REH cell (cell line): Measurements from ENCODE around the gene BTBD7.

DNA sequence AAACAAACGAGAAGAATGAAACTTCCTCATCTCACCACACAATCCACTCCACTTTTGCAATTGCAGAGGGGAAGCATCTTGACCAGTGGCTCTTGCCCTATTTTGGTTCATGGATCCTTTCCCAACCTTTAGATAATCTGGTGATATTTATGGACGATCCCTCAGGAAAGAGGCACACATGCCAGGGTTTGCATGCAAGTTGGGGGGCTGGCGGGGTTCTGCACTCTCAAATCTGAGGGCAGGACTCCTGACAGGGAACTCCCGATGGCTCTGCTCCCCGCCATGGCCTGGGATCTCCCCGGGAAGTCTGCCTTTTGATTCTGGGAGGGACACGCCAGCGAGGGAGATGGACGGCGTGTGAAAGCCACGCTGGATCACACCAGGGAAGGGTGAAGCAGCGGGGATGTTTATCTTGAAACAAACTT lies 43.7 kb downstream of the LGMN start:
- PRO-cap: no peak

- PRO-cap: no peak
Measured at GRCh38 chr14:92747562-92748346, 673 bp downstream of the LGMN start.

GRCh38 chr14:92793509-92794104 lies 498 bp upstream of the GOLGA5 start:
- PRO-cap: bidirectional peak, plus-strand start at chr14:92794366, minus-strand start at chr14:92794006

DNA sequence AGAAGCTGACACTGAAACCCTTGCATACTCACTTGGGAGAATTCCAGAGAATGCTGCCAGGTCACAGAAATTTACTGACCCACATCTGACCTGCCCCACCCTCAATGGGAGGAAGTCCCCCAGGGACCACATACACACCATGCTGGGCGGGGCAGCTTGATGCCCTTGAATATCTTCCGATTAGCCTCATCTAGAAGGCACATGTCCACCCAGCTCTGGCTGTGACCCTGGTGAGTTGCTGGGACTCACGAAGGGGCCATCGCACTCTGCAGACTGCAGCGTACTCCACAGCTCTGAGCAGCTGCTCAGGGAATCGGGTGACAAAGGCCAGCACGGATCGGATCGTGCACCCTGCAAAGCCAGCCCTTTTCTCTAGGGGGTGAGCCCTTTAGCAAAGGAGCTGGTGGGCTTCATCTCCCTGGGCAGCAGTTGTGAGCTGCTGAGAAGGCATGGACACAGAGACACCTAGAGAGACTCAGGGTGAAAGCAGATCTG lies 83.1 kb downstream of the ITPK1 start:
- PRO-cap: no peak

GRCh38 chr14:93045008-93045756 lies 70.5 kb downstream of the ITPK1 start:
- PRO-cap: no peak

GRCh38 chr14:93055337-93056175 lies 60.2 kb downstream of the ITPK1 start:
- PRO-cap: no peak

DNA sequence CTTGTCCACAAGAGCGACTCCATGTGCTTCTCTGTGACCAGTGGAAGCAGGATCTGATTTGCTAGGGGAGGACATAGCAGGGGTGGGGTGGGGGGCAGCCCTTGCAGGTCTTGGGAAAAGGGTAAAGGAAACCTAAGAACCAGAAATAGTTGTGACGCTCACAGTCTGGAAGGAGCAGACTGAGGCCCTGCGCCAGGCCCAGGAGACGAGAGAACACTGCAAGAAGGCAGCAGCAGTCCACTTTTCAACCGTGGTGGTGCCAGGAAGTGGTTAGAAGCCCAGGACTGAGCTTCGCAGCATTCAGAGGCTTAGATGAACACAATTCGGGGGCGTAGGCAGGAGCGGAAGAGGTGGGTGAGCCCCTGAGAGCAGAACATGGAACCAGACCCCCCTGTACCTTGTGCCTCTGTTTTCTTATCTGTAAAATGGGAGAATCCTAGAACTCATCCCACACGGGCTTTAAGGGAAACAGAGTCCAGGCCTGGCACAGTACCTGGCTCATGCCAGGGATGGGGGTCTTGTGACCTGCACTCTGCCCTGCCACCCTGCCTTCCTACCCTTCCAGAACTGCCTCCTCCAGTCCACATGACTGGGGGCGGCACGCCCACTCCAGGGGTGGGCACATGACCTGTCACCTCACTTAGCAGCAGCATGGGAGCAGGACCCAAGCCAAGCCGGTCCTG lies 33.5 kb downstream of the ITPK1 start:
- PRO-cap: no peak

DNA sequence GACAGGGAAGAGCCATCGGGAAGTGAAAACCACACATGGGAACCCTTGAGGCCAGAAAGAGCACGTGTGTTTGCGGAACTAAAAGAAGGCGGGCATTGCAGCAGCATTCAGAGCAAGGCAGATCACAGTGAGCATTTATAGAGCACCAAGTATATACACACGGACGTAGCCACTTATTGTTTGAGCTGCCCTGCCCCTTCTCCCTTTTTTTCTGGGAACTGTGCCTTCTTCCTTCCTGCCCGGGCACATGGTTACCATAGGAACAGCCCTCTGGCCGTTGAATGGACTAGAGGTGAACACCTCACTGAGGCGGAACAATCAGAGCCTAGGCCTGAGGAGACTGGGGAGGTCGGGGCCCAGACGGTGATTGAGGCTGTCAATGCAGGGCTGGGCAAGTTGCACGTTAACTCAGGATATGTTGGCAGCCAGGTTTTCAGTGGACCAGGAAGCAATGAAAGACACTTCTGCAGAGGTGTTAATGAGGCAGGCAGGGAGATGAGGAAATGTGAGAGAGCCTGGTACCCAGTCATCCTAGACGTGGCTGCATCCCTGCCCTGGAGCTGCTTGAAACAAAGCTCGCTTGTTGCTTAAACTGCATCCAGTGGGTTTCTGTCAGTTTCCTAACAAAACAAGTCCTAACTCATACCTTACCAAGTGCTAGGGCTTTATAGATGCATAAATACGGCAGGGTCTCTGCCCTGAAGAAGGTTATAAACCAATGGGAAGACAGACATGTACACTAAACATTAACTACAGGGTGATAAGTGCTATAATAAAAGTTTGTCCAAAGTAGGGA lies 34.2 kb downstream of the MOAP1 start:
- PRO-cap: no peak

DNA sequence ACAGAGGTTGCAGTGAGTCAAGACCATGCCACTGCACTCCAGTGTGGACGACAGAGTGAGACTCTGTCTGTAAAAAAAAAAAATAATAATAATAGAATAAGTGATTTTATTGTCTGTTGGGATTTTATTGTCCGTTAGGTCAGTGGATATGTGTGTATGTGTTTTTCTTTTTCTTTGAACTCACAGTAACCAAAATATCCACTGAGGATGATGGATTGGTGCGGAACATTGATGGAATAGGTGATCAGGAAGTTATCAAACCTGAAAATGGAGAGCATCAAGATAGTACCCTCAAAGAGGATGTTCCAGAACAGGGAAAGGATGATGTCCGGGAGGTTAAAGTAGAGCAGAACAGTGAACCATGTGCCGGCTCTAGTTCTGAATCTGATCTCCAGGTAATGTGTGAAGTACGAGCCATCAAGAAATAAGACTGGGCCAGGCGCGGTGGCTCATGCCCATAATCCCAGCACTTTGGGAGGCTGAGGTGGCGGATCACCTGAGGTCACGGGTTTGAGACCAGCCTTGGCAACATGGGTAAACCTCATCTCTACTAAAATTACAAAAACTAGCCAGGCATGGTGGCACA lies 11.4 kb downstream of the UBR7 start:
- PRO-cap: no peak

- PRO-cap: no peak
Measured at GRCh38 chr14:93288212-93289152, 44.4 kb downstream of the BTBD7 start.

DNA sequence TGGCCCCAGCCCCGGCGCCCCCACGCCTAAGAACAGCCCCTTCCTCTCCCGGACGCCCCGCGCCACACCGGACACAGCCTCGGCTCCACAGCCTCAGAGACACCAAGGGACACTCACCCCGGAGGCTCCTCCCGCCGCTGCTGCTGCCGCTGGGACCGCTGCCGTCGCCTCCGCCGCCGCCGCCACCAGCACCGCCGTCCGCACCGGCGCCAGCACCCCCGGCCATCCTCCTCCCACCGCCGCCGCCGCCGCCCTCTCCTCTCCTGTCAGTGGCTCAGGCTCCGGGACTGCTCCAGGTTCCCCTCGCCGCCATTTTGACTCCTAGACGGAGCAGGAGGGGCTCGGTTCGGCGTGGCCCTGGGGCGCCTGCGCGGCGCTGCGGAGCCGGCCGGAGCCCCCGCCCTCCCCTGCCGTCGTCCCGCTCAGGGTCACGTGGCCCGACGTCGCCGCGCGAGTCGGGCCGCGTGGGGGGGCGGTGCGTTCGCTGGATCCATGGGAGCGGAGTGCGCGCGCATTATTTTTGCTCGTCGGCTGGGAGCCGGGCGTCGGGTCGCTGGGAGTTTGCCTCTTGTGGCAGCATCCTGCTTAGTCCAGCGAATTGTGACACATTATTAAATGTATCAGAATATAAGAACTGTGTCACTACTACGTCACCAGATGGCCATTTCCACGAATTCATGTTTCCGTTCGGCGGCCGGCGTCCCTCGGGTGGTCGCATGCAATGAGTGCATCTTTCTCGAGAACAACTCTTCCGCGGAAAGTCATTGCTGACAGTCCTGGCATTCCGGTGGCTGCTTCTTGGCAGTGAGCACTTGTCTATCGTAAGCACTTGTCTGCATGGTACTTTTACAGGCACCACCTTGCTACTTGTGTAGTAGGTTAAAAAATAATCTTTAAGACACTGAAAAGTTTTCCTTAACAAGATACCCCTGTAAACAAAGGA lies at the start of gene BTBD7:
BTBD7 (minus strand) TSS at position 334 of the 943 bp plus-strand sequence.
- PRO-cap: bidirectional peak, plus-strand start at position 96 of the sequence, minus-strand start at position 107 of the sequence; bidirectional peak, plus-strand start at position 518 of the sequence, minus-strand start at position 316 of the sequence

DNA sequence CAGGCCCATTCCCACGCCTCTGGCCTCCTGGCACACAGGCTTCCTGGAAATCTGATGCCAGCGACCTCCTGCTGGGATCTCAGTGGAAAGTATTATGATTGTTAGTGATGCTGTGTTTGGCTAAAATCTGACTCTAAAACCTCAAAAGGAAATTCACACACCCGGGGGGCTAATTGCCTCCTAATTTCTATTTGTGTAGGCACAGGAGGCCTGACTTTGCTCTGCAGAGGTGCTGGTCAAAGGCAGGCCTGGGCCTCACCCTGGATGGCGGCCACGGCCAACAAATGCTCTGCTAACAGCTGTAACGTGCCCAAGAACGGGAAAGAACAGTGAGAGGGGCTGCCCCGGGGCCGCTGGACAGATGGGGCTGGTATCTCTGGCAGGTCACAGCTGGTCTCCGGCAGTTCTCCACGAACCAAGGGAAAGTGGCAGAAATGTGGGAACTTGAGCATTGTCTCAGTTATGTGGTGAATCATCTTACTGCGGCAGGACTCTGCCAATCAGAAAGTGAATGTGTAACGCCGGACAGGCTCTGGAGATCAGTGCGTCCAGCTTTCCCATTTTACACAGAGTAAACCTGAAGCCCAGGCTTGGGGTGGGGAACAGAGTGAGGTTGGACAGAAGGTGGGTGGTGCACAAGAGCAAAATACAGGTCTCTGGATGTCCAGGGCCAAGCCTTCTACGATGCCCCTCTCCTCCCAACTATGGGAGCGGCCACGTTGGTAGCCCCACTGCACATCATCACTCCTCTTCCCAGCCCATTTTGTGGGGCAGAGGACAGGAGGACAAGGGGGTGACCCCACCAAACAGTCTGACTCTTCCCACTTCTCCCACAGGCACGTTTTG lies 14.4 kb downstream of the FAM181A start:
- PRO-cap: no peak

DNA sequence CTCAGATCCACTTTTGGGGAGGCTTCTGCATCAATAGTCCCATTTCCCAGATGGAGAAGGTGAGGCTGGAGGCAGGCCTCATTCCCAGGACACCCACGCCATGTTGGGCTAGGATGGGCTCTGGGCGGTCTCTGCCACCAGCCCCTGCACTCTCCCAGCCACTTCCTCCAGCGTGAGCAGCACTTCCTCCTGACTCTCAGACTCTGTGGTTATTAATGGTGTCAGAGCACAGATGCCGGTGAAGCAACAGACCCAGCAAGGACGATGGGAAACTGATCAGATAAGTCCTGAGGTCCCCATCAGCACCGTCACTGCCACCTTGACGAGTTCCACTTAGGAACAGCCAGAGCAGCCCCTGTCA lies 21.2 kb downstream of the ASB2 start:
- PRO-cap: bidirectional peak, plus-strand start at position 229 of the sequence, minus-strand start at position 133 of the sequence

DNA sequence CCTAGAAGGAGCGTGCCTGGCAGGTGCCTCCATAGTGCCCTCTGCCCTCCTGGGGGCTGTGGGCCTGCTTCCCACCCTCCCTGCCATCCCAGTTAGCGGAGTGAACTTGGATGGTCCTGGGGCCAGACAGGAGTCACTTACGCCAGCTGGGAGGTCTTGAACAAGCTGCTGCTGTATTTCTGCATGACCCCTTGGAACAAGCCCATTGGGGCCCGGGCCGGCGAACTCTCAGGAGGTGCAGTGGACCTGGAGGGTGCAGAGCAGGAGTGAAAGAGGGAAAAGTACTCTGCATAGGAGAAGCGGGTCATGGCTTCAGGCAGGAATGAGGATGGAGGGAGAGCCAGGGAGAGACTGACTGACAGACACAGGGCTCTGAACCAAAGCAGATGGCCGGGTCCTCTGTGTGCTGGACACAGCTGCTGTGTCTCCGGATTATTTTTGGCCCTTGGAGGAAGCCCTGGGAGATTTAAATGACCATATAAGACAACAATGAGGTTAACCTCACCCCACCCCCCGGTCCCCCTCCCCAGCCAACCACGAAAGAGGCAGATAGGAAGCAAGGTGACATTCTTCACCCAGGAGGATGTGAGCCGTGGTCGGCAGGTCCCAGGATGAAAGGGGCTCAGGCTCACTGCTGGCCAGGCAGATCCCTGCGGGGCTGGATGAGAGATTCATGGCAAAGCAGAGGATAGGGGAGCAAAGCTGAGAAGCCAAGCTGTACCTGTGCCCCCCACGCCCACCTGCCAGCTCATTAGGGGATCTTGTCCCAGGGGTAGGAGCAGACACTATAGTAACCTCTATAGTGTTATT lies 19.5 kb downstream of the ASB2 start:
- PRO-cap: no peak

DNA sequence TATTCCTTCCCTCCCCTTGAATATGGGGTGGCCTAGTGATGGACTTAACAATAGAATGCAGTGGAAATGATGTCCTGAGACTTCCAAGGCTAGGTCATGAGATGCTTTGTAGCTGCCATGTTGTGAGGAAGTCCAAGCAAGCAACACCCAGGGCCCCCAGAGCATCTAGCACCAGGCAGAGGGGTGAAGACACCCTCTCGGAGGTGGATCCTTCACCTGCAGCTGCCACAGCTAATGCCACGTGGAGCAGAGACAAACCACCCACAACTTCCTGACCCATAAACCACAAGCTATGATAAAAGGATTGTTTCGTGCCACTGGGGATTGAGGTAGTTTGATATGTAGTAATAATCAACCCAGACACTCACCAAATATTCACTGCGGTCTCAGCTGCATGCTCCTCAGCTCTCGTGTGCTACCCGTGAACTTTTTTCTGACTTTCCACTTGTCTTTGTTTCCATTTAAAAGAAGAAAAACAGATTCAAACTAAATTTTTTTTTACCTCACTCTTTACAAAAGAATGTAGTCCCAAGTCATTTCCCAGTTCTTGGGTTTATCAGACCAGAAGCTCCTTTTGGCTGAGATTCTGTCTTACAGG lies 1.9 kb upstream of the ASB2 start:
- PRO-cap: no peak

- PRO-cap: no peak
Measured at GRCh38 chr14:93981789-93982365, 5.5 kb upstream of the ASB2 start.

DNA sequence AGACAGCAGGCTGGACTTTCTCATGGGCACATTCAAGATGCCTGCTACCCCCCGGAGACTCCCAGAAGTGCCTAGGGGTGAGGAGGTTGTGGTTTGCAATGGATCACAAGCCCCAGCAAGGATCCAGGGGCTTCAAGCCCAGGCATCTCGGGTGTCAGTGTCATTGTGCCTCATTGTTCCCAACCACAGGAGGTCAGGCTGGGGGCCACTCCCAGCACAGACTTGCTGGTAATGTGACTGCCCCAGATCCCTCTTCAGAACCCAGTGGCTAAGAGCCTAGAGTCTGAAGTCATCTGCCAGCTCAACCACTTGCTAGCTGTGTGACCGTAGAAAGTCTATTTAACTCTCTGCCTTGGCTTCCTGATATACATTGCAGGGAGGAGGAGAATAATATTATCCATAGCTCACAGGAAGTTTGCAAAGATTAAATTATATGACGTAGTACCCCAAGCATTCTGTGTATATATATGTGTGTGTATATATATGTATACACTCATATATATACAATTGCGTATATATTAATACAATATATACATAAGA lies 7.7 kb upstream of the ASB2 start:
- PRO-cap: no peak

- PRO-cap: no peak
Measured at GRCh38 chr14:94057632-94057940, 23.4 kb downstream of the DDX24 start.

DNA sequence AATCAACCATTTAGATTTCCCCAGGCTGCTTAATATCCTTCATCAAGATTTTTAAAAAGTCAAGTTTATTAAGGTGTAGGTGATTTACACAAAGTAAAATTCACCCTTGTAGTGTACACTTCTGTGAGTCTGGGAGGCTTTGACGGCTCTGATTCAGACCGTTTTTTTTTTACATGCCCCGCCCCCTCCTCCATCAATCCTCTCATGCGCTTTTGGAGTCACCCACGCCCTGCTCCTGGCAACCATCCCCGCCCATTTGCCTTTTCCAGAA lies 632 bp upstream of the IFI27L2 start:
- PRO-cap: no peak

DNA sequence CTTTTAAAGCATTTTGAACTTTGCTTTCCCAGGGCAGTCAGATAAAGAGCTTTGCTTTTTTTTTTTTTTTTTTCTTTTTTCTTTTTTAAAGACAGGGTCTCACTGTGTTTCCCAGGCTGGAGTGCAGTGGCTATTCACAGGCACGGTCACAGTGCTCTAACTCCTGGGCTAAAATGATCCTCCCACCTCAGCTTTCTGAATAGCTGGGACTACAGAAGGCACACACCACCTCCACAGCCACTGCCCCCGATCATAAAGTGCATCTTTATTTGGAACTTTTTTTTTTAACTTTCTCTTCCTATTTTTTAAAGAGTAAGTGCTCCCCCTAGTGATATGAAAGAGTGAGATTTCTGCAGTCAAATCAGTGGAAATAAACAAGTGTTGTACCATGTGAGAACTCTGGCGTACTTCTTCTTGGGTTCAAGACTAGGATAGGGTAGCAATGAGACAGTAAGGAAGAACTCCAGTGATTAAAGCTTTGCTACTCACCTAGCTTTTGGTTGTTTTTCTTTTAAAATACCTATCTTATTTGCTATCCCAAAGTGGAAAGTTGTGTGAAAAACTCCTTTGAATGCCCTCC lies 6.5 kb downstream of the PPP4R4 start:
- PRO-cap: bidirectional peak, plus-strand start at position 423 of the sequence, minus-strand start at position 246 of the sequence